Brain (tissue), 1 donor: Measurements from ENCODE around the gene ZNF284.

DNA sequence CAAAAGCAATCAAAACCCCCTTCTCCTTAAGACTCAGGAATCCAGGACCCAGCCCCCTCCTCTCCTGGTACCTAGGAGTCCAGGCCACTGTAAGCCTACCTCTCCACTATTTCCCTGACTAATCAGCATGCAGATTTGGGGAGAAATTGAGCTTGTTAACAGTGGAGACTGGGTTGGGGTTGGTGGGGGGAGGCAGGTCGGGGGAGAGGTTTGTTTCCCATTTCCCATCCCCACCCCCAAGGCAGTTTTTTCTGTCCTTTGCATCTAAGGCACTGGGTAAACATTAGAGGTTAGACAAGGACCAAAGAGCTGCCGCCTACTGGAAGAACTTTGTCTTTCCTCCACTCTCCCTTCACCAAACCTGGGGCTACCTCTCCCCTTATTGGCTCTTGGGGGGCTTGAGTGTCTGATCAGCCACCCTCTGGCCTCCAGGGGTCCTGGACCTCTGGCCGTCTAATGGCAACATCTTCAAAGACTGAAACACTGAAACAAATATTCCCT, 971 bp downstream of the KCNN4 start:
- RRBS, result no CpG with 5 or more reads among the region's 3 CpGs

DNA sequence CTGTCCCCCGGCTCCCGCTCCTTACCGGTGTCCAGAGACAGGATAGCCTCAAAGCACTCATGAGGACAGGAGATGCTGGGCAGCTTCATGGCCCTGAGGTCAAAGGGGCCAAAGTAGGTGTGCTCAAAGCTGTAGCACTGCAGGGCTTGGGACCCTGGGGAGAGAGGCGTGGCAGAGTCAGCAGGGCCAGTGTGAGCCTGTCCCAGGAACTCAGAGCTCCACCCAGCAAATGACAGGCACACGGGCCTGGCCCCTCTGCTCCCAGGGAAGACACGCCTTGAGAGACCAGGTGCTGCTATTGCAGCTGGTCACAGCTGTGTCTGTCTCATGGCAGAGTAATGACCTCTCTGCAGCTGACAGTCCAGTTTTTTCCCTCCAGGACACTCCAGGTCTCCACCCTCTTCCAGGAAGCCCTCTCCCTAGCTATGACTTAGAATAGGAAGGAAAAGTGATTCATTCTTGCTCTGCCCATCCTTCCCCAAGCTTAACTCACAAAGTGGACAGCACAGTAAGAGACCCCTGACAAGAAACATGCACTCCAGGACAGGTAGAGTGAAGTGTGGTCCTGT, 2.5 kb downstream of the LYPD5 start:
- RRBS, result no CpG with 5 or more reads among the region's 6 CpGs

GRCh38 chr19:43820363-43821021, 6.6 kb upstream of the ZNF283 start:
- RRBS, result no CpG with 5 or more reads among the region's 42 CpGs

DNA sequence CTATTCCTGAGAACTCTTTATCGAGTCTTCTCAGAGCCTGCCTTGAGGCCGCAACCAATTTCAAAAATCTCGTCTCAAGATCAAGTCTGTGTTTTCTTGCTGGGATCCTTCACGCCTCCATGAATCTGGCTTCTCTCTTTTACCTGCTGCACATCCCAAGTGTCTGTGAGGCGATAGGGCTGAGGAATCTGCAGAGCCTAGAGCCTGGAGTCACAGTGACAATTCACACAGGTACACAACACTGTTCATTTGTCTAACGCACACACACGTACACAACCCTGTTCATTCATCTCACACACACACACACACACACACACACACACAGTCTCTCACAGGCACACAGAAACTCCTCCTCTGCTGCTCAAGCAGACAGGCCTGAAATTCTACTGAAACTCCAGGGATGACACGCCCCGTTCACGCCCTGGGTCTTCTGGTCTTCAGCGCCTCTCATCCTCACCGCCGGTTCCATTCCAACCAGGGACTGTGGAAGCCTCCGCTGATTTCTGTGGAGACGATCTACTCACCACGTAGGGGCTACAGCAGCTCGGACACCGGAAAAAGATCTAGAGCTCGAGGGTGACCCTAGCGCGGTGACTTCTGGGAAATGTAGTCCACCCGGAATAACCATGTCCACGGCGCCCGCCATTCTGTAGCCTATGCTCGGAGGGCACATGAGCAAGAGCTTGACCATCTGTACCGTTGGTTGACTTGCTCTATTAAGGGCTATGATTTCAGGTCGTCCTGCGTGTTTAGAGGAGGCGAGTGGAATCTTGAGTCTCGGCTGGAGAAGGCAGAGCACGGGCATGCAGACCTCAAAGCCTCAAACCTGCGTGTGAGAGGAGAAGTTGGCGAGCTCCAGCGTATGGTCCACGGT, 17.7 kb upstream of the ZNF404 start:
- RRBS, result 5% methylated on average over 9 of the region's 36 CpGs

DNA sequence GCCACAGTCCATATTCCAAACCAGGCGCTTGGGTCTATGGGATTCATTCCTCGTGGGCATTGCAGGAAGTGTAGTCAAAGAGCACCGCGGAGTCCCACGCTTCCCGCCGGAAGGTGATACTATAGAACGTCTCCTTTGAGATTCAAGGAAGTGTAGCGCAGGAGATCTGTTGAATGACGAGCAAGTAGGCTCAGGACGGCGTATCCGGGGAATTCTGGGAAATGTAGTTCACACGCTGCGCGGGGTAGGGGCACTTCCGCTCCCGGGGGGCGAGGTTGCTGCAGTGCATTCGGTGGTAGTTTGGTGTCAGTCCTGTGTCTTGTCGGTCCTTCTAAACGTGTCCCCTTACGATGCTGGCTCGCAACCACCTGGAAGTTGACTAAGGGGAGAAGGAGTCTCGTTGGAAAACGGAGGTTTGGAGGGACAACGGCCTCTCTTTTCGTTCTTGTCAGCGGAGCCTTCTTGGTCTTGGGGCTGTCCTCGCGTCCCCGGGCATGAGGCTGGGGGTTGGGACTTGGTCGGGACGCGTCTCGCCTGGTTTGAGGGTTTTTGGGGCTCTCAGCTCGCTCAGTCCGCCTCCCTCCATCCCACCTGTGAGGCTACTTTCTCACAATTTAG, at the start of gene ZNF284:
Gene ZNF284 (plus strand): TSS at position 281 of the 618 bp plus-strand sequence.
- RRBS, result under 1% methylated on average over 11 of the region's 38 CpGs

DNA sequence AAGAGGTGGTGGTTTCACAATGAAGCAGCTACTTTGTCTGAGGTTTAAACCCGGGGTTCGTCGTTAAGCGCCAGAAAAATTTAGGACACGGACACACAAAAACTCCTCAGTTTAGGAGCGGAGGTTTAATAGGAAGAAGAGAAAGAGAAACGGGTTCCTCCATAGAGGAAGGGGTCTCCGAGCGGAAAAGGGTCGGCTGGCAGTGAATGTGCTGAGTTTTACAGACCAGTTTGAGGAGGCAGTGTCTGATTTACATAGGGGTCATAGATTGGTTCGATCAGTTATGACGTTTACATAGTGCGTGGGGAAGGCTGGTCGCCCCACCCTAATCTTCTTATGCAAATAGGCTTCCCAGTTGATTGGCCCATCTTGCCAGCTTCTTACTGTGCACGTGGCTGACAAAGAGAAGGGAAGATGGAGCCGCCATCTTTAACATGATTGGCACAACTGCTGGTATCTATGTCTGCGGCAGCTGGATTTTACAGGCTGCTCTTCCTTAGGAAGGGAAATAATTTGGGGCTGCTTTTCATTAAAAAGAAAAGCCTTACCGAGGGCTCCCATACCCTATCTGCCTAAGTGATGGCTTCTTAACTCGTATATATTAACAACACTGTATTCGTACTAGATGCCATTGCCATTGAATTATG, 1.2 kb upstream of the ZNF225 start:
- RRBS, result no CpG with 5 or more reads among the region's 20 CpGs

- RRBS, result 3% methylated on average over 3 of the region's 31 CpGs
Observed at GRCh38 chr19:44207098-44208023, 5.0 kb upstream of the ZNF227 start.

- RRBS, result 67% methylated on average over 1 of the region's 6 CpGs
Observed at GRCh38 chr19:44410108-44410394, 8.6 kb upstream of the ZNF285 start.

GRCh38 chr19:44747052-44747302, 1.5 kb upstream of the BCL3 start:
- RRBS, result no CpG with 5 or more reads among the region's 9 CpGs

DNA sequence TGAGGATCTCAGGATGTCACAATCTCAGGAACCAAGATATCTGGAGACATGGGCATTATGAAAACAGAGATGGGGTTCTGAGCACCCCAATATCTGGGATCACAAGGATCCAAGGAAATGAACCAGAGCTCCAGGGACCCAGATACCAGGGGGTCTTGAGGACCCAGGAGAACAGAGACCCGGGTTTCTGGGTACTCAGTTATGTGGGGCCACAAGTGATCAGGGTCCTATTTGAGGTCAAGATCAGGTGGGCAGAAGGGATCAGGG, 943 bp downstream of the BCL3 start:
- RRBS, result no CpG with 5 or more reads among the region's 1 CpG

DNA sequence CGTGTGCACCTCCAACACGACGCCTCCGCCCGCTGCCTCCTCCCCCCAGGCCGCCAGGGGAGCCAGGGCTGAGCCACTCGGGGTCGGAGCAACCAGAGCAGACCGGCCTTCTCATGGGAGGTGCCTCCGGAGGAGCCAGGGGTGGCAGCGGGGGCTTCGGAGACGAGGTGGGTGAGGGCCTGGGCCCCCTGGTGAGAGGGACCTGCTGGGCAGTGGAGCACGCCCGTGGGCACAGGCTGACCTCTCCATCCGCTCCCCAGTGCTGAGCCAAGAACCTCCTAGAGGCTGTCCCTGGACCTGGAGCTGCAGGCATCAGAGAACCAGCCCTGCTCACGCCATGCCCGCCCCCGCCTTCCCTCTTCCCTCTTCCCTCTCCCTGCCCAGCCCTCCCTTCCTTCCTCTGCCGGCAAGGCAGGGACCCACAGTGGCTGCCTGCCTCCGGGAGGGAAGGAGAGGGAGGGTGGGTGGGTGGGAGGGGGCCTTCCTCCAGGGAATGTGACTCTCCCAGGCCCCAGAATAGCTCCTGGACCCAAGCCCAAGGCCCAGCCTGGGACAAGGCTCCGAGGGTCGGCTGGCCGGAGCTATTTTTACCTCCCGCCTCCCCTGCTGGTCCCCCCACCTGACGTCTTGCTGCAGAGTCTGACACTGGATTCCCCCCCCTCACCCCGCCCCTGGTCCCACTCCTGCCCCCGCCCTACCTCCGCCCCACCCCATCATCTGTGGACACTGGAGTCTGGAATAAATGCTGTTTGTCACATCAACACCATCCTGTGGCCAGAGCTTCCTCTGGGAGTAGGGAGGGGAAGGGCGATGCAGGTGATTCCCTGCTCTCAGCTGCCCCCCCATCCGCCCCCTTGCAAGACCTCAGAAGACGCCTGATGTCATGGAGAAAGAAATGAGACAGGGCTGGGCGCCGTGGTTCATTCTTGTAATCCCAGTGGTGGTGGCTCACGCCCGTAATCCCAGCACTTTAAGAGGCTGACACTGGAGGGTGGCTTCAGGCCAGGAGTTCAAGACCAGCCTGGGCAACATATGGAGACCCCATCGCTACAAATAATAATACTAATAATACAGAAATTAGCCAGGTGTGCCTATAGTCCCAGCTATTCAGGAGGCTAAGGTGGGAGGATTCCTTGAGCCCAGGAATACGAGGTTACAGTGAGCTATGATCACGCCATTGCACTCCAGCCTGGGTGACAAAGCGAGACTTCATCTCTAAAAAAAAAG, 12.2 kb downstream of the BCAM start:
- RRBS, result no CpG with 5 or more reads among the region's 40 CpGs

- RRBS, result no CpG with 5 or more reads among the region's 13 CpGs
Observed at GRCh38 chr19:44859746-44860297, 13.7 kb downstream of the NECTIN2 start.

DNA sequence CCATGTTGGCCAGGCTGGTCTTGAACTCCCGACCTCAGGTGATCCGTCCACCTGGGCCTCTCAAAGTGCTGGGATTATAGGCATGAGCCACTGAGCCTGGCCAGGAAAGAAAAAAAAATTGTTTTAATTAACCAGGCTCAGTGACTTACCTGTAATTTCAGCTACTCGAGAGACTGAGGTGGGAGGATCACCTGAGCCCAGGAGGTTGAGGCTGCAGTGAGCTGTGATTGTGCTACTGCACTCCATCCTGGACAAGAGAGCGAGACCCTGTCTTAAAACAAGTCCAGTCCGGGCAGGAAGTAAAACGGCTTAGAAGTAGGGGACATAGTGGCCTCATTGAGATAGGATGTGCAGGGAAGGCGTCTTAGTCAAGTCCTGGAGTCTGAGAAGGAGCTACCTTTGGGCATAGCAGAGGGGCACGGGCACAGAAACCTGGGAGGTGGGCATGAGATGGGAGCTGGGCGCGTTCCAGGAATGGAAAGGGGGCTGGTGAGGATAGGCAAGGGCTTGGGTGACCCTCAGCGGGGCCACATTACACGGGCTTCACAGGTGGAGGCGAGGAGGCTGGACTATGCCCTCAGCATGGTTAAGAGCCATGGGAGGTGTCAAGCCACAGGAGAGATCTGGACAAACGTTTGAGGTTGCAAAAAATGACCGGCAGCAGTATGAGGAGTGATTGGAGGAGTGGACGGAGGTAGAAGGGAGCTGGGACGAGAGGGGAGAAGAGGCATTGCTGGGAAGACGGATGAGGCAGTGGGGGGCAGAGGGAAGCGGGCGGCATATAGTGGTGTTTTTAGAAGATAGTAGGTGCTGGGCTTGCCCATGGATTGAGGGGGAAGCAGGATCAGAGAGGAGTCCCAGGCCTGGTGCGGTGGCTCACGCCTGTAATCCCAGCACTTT, 21.4 kb downstream of the NECTIN2 start:
- RRBS, result no CpG with 5 or more reads among the region's 22 CpGs

DNA sequence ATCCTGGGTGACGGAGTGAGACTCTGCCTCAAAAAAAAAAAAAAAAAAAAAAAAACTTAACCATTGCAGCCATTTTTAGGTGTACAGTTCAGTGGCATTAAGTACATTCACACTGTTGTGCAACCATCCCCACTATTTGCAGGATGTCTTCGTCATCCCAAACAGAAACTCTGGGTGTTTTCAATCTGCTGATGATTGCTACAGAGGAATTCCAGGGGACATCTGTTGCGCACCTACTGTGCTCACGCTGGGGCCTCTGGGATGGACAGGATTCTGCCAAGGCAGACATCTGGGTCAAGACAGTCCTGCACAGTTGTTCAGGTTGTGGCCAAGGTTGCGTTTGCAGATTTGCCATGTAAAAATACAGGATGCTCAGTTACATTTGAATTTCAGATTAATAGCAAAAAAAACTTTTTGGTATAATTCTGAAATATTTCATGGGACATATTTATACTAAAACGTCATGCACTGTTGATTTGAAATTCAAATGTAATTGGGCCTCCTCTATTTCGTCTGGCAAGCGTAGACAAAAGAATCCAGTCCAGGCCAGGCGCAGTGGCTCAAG, 2.3 kb upstream of the APOC4 start:
- RRBS, result no CpG with 5 or more reads among the region's 9 CpGs

DNA sequence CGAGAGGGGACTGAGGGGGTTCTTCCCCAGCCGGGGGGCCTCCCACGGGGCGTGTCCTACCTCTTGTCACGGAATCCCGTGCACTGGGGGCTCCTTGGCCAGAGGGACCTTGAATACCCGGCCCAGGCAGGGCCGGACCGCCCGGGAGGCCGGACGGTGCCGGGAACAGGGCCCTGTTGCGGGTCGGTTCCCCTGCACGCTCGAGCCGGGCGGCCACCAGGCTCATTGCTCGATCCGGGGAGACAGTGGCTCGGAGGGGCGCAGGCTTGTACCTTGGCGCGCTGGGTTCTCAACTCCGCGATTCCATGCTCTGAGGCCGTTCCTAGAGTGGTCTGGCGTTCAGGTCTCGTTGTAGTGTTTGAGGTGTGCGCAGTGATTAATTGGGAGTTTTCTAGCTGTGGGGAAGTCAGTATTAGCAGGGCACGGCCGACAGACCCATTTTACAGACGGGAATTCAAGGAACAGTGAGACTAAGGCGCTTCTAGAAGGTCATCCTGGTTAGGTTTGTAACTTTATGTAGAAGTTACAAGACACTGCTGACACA, 370 bp downstream of the CLPTM1 start:
- RRBS, result 2% methylated on average over 11 of the region's 35 CpGs

DNA sequence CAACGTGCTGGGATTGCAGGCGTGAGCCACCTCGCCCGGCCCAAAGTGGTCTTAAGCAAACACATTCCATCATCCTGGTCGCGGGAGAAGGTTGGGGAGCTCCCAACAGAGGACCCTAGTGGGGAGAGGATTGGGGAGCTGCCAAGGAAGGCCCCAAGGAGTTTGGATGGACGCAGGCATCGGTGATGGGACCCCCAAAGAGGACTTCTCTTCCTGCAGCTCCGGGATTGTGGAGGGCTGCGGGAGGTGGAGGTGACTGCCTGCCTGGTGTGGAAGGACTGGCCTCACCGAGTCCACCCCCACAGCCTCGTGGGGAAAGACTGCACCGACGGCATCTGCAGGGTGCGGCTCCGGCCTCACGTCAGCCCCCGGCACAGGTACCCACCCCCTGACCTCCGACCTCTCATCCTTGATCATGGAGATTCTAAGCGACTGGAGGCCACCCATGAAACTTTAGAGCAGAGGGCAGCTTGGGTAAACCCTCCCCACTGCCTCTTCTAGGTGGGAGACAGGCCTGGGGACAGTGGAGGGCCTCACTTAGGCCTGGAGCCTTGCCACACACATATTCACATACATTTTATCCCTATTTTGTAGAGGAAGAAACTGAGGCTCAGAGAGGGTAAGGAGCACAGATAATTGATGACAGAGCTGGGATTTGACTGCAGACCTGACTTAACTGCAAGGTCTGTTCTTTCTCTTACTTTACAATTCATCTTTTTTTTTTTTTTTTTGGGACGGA, 16.8 kb upstream of the CLASRP start:
- RRBS, result no CpG with 5 or more reads among the region's 21 CpGs

- RRBS, result no CpG with 5 or more reads among the region's 27 CpGs
Observed at GRCh38 chr19:45090718-45091336, 2.2 kb upstream of the PPP1R37 start.

GRCh38 chr19:45100752-45101409, 7.9 kb downstream of the PPP1R37 start:
- RRBS, result no CpG with 5 or more reads among the region's 10 CpGs

DNA sequence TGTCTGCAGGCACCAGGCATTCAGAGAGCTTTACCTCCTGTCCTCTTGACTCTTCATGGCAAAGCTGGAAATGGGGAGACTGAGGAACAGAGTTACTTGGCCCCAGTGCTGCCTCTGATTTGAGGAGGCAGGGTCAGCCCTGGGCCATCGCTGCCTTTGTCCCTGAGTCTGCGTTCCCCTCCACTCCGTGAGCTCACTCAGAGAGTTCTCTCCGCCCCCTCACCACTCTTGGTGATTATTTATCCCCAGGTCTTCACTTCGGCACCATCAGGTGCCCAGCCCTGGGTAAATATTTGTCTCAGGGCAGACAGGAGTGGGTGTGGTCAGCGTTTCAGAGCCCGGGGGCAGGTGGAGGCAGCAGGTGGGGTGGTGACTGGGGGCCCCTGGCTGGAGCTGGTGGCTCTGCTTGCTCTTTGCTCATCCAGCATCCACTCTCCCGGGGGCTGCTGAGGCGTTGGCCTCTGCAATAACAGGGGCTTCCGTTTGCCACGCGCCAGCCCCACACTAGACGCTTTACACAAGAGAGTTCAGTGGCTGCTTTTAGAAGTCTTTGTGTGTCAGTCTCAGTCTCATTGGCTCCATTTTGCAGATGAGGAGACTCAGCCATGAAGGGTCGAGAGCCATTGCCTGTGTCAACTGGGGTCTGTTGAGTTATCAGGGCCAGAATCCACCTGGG, 20.7 kb downstream of the PPP1R37 start:
- RRBS, result 56% methylated on average over 2 of the region's 14 CpGs

DNA sequence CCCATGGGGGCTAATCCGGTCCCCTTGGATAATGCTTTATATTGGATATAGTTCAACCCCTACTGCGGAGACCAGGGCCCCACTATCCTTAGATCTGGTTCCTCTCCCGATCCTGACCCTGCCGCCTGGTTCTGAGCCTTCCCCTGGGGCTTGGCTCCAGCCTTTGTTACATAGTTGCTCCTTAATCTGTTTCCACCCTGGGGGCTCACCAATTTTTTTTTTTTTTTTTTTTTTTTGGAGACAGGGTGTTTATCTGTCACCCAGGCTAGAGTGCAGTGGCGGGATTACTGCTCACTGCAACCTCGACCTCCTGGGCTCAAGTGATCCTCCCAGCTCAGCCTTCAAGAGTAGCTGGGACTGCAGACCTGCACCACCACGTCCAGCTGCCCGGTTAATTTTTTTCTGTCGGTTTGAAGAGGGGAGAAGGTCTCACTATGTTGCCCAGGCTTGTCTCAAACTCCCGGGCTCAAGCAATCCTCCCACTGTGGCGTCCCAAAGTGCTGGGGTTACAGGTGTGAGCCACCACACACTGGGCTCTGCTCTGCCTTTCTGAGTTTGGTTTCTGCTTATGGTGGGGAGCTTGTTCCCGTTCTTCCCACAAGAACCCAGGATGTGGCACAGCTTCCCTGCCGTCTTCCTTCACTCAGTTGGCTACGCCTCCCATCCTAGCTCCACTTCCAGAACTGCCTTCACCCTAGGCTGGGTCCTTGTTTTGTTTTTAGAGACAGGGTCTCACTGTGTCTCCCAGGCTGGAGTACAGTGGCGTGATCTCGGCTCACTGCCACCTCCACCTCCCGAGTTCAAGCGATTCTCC, 1.6 kb downstream of the BLOC1S3 start:
- RRBS, result 91% methylated on average over 2 of the region's 18 CpGs